A673 (cell line): ENCODE measurements around a stretch of chr4.

DNA sequence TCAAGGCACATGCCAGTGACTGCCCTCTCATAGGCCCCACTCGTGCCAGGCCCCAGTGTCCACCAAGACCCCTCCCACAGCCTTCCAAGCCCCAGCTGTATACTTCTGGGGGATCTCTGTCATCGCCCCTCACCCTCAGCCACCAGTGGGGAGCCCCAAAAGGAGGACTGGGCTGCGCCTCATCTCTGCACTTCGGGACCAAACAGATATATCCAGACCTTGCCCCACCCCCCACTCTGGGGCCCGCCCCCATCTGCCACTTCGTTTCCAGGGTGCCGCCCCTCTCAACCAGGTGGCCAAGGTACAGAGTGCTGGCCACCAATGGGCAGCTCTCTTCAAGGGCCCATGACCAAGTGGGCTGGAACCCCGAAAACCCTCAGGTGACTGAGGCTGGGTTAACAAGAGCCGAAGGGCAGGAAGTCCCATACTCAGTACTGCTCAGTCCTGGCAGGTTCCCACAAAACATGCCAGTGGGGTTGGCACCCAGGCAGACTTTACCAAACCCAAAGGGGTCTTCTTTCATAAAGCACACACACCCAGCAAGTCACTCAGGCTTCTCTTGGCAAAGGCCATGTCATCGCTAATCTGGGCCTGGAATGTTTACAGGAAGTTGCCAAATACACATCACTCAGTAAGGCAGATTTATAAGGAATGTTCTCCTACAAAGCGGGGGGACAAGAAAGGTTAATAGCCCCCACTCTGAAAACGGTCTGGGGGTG, 4.5 kb downstream of the ZFYVE28 start:
- PRO-cap = no peak

- PRO-cap = unidirectional peak, plus-strand start at chr4:2490229; bidirectional peak, plus-strand start at chr4:2490692, minus-strand start at chr4:2490582
Observed at GRCh38 chr4:2489790-2490827, 21.2 kb downstream of the RNF4 start.

DNA sequence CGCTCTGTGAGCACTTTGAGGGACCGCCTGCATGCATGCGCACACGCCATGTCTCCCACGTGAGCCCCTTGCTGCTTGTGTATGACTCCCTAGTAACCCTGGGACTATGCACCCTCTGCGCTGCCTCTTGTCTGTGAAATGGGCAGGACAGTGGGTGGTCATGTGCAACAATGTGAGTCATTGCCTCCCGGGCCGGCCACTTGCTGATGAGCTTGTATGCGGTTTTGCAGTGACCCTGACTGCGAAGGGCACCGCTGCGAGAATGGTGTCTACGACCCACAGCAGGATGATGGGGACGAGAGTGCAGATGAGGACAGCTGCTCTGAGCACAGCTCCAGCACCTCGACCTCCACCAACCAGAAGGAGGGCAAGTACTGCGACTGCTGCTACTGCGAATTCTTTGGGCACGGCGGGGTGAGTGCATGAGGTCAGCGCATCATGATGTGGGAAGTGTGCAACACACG, 61.4 kb downstream of the TNIP2 start:
- PRO-cap = no peak

DNA sequence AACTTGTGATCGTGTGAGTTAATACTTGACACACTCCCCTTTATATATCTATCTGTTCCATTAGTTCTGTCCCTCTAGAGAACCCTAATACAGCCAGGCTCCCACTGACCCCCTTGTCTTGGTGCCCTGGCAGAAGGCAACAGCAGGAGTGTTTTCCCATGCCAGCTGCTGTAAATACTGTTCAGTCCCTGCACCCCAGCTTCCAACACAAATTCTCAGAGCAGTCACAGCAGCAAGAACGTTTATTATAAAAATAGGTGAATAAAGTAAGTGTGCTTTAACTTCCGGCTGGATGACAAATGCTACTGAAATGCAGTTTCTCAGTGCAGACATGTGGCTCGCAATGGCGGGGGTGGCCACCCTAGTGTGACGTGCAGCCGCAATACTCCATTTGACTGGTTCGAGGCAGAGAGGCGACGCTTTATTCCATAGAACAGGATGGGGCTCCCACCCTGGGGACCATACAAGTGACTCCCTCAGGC, 14.7 kb downstream of the TNIP2 start:
- PRO-cap = no peak

DNA sequence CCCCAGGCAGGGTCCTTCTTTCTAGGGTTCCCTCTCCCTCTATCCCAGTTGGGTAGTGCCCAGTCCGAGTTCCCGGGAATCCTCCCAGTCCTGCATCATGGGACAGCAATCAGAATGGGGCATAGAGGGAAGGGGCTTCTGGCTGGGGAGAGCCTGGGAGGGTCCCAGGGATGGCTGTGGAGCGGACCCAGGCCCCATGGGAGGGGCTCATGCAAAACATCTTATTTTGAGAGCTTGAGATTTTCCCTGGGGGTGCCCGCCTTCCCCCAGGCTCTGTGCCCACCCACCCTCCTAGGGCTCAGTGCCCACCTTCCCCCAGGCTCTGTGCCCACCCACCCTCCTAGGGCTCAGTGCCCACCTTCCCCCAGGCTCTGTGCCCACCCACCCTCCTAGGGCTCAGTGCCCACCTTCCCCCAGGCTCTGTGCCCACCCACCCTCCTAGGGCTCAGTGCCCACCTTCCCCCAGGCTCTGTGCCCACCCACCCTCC, 15.7 kb downstream of the SH3BP2 start:
- PRO-cap = no peak

DNA sequence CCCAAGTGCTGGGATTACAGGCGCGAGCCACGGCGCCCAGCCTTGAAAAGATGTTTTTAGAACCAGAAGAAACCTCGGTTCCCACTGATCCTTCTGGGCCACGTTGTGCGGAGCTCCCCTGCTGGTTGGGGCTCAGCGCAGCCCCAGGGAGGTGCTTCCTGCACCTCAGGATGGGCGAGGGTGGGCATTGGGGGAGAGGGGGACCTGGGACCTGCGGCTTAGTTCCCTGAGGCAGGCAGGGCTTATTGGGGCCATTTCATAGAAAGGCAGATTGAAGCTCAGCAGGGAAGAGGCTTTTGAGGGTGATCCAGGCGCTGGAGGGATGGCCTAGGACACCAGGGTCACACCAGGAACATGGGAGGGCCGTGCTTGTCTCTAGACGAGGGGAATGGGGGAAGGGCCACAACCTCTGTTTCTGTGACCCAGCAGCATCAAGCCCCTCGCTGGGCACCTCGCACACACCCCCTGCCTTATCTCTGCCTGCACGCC, 6.3 kb upstream of the ADD1 start:
- PRO-cap = no peak

GRCh38 chr4:2842751-2843543, 697 bp upstream of the ADD1 start:
- PRO-cap = no peak

DNA sequence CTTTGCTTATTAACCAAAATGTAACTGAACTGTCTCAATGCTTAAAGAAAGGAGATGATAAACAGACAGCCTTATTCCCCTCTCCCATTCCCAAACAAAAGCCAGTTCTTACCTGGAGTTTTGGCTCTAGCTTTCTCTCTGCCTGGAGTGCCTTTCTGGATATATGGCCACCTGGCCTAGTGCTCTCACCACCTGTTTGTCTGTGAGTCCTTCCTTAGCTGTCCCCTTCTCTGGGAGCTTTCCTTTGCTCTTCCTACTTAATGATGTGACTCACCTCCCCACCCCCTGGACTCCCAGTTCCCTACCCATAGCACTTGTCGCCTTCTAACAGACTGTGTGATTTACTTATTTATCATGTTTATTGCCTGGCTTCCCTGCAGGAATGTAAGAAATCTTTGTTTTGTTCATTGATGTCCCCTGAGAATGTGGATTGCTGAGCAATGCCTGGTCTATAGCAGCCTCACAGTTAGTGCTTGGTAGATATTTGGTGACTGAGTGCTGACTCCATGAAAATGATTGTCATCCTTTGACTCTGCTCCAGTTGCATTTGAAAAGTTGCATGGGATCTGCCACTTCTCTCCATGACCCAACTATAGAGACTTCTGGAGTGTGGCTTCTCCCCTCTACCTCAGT, 18.9 kb downstream of the ADD1 start:
- PRO-cap = no peak

DNA sequence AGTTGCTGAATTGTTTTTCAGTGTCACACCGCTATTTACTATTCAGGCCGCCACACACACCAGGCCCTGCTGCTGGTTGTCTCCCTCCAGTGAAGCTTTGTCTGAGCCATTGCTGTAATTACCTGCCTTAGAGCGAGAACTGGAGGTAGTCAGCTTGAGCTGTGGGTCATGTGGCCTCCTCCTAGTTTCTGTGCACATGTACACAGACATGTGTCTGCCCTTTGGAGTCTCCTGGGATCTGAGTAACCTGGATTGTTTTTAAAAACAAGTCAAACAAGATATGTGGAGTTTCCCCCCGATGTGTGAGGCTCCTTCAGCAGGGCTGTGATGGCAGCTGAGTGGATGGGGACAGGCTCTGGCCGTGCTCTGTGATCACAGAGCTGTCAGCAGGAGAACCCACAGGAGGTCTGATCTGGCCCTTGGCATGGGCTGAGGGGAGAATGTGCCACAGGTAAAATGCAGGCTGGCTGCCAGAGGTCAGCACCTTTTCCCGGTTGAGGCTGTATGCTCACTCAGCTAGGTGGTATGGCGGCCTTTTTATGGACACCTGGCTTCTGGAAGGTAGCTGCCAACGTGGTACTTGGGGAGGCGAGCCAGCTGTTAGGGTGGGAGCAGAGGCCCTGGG, 9.8 kb downstream of the MFSD10 start:
- PRO-cap = no peak

DNA sequence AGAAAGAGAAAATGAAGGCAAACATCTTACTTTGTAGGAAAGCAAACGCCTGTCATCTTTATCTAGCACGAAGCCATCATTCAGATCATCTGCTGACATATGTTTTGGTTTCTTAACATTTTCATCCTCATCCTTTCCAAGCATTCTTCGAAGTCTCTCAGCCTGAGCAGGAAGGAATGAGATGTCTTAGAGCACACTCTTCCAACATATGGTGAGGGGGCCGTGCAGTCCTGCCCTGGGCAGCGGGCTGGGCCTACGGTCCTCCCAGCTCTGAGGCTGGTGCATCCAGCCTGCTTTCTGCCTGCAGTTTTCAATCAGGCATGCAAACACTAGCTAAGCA, 12.2 kb downstream of the NOP14 start:
- PRO-cap = no peak

DNA sequence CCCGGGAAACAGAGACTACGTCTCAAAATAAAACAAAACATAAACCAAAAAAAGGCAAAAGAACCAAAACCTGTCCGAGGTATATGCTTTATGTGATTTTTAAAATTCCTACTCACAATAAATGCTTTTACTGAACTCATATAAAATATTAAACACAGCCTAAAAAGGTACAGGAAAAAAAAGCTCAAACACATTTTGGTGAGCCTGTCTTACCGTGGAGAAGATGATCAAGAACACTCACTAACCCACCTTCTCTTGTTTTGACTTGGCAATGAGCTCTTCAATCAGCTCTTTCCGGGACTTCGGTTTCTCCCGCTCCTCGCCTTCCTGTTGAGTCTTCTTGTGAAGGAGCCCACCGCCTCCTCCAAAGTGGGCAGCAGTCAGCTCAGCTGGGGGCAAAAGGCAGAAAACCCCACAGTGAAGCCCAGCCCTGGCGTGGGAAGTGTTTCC, 9.0 kb downstream of the NOP14 start:
- PRO-cap = no peak

GRCh38 chr4:2956627-2957010, 6.6 kb downstream of the NOP14 start:
- PRO-cap = no peak

DNA sequence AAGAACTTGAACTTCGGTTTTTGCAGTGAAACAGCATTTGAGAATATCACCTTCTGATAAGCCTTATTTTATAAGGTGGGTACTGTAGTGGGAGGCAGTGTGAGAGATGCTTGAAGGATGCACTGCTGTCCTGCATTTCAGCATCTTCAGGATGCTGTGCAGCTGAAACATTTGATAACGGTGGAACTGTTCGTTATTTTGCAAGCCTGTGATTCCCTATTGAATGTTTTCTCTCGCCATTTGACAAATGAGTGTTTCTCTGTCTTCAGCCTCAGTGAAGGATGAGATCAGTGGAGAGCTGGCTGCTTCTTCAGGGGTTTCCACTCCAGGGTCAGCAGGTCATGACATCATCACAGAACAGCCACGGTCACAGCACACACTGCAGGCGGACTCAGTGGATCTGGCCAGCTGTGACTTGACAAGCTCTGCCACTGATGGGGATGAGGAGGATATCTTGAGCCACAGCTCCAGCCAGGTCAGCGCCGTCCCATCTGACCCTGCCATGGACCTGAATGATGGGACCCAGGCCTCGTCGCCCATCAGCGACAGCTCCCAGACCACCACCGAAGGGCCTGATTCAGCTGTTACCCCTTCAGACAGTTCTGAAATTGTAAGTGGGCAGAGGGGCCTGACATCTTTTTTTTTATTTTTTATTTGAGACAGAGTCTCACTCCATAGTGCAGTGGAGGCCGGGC, 52.7 kb downstream of the HTT start:
- PRO-cap = no peak

DNA sequence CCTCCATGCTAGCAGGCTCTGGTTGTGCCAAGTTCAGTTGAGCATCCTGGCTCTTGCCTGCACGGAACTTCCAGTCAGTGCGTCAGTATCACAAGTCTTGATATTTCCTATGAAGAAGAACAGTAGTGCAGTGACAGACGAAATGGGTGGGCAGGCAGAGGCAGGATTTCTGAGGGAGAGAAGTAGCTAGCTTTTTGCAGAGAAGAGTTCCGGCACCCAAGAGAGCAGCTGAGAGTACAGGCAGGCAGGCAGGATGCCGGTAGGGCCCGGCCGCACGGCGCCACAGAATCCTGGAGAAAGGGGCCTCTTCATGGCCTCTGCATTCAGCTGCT, 56.1 kb upstream of the MSANTD1 start:
- PRO-cap = no peak

DNA sequence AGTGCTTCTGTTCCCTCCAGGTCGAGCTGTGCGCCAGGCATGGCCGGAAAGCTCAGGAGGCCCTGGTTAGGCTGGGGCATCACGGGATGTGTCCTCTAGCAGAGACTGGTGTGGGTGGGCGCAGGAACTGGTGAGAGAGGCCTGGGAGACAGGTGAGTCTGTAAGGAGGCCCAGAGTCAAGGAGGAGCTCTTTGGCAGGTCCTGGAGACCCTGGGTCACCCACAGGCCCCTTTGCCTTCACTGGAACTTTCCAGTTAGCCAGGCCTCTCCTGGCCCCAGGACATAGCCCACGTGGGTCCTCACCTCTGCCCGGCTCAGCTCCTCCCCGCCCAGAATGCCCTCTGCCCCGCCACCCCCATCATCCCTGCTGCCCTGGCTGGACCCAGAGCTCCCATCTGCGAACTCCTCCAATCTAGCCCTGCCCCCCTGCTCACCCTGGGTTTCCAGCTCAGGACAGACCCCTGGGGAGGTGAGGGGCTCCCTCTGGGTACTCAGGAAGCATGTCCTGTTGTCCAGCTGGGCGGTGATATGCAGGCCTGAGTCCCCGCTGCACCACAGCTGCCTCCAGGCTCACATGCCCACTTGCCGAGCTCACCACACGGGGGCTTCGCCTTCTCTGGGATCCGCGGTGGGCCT, 73.9 kb downstream of the RGS12 start:
- PRO-cap = no peak

- PRO-cap = no peak
Observed at GRCh38 chr4:3530682-3531476, 1.3 kb downstream of the LRPAP1 start.

- PRO-cap = no peak
Observed at GRCh38 chr4:3531477-3531868, 749 bp downstream of the LRPAP1 start.

GRCh38 chr4:3630732-3631121, 98.5 kb upstream of the LRPAP1 start:
- PRO-cap = no peak

DNA sequence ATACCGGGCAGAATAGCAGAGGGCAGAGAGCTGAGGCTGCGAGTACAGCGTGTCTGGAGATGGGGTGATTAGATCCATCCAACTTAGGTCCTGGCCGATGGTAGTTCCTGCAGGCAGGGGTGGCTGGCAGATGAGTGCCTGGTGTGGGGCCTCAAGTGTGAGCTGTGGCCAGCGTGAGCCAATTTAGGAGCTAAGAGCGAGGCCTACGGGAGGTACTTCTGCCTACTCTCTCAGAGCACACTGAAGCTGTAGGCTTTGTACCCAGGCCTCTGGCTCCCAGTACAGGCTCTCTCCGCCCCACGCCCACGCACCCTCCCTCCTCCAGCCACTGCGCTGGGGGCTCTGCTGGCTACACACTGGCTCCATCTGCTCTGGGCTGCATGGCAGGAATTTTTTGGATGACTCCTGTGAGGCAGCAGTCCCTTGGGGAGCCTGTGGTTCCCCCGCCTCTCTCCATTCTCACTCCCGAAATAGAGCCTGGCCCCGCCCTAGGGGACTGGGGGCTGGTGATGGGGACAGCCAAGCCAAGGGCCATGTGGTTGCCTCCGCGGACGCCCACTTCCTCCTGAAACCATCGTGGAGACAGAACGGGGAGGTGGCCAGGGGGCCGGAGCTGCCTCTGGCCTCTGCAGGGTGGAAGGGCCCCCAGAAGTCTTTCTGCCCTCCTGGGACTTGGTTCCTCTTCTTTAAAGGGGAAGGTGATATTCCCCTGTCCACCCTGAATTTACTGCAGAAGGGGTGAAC, 58.1 kb upstream of the ADRA2C start:
- PRO-cap = no peak

DNA sequence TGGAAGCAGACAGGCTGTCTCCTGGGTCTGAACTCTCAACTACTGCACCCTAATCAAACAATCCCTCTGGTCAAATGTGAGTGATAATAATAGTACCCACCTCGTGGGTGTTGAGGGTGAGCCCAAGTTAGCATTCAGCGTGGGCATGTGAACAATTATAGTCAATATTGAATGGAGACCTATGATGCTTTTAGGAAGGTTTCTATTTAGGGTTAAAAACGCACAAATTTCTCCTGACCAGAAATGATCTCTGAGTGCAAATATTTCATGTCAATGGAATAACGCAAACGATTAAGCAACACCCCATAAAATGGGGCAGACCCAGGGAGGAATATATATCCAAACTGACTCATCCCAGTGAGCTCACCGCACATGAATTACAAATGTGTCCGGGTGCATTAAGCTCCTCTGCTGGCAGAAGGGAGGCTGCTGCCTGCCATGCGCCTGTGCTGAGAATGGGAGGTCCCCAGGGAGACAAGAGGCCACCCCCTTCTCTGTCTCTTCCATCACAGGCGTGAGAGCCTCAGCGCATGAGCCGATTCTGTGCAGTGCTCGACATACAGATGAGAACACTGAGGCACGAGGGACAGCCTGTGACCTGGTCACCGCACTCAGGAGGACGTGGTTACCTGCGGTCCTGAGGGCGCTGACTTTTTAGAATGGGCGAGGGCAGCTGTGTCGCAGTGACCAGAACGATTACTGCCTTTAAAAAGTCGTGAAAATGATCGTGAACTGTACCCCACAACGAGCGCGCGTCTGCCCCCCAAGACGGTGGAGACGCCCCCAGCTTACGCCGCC, 188.3 kb downstream of the ADRA2C start:
- PRO-cap = unidirectional peak, plus-strand start at position 506 of the sequence